A673 (cell line): ENCODE data around the gene LRCH4.

DNA sequence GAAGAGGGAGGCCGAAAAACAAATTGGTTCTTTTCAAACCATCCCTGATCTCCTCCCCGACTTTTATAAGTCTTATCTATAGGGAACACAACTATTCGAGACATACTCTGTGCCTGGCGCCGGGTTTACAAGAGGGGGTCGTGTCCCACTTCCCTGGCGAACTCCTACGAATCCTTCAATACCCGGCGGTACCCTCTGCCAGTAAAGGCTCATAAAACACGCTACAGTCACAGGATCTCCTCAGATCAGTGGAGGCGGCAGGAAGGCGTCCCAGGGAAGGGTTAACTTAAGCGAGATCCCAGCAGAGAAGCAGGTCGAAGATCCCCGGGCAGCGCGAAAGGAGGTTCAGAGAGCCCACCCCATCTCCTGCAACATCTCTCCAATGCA is 391 bp downstream of the TAF6 start:
- PRO-cap = unidirectional peak, plus-strand start at position 243 of the sequence

DNA sequence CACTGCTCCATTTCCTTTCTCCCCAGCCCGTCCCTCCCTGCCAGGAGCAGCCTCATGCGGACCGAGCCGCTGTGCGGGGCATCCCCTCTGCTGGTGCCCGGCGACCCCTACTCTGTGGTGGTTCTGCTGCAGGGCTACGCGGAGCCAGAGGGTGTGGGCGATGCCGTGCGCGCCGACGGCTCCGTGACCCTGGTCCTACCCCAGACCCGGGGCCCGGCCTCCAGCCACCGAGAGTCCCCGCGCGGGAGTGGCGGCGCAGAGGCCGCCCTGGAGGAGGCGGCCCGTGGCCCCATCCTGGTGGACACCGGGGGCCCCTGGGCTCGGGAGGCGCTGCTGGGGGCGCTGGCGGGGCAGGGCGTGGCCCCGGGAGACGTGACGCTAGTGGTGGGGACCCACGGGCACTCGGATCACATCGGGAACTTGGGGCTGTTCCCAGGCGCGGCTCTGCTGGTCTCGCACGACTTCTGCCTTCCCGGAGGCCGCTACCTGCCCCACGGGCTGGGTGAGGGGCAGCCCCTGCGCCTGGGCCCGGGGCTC is 643 bp downstream of the MBLAC1 start:
- PRO-cap = bidirectional peak, plus-strand start at position 410 of the sequence, minus-strand start at position 249 of the sequence

DNA sequence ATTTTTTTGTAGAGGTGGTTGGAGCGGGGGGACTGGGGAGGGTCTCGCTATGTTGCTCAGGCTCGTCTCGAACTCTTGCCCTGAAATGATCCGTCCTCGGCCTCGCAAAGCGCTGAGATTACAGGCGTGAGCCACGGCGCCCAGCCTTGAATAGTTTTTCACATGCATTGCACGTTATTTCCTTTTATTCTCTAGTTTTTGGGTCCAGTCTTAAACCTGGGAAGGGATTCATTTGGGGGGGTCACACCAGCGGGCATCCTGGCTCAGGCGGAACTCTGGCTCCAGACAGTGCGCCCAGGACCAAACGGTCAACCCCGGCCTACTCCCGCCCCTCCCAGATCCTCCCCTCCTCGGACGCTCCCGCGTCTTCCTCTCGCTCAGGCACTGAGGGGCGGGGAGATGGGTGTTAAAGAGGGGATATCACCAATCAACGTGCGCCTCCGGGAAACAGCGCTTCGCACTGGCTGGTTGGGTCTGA is 339 bp upstream of the LAMTOR4 start:
- PRO-cap = bidirectional peak, plus-strand start outside the sequence, minus-strand start at position 381 of the sequence

- PRO-cap = no peak
Measured at GRCh38 chr7:100198592-100199121, 20.9 kb downstream of the STAG3 start.

DNA sequence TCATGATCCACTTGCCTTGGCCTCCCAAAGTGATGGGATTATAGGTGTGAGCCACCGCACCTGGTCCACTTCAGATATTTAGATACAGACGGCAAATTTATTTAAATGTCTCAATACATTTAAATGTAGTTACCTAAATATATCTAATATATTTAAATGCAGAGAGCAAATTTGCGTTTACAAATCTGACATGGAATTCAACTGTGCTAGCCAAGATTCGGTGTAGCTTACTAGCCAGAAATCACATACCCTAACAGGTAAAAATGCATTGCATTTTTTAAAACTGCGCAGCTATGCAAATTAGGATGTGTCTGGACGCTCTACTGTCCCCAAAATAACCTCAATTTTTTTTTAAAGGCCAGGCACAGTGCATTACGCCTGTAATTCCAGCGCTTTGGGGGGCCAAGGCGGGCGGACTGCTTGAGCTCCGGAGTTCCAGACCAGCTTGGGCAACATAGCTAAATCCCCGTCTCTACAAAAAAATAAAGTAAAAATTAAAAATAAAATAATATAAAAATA is 22.9 kb upstream of the PILRB start:
- PRO-cap = no peak

- PRO-cap = bidirectional peak, plus-strand start at chr7:100336114, minus-strand start at chr7:100335932; bidirectional peak, plus-strand start at chr7:100336366, minus-strand start at chr7:100336325
Measured at GRCh38 chr7:100335551-100336629, 22.0 kb upstream of the PILRB start.

- PRO-cap = no peak
Measured at GRCh38 chr7:100349411-100350449, 8.2 kb upstream of the PILRB start.

DNA sequence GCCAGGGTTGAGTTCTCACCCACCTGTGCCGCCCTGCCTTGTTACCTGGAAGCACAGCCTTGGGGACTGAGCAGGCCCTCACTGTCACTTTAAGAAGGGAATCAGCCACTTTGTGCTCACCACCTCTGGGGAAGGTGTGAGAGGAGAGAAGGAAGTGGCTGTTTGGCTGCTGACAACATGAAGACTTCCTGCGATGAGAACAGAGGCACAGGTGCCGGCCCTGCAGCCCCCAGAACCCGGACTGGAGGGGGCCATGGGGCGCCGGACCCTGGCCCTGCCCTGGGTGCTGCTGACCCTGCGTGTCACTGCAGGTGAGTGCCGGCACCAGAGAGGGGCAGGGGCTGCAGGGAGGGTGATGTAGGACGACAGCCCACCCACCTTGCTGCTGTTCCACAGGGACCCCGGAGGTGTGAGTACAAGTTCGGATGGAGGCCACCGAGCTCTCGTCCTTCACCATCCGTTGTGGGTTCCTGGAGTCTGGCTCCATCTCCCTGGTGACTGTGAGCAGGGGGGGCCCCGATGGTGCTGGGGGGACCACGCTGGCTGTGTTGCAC is 5.7 kb upstream of the PILRB start:
- PRO-cap = no peak

DNA sequence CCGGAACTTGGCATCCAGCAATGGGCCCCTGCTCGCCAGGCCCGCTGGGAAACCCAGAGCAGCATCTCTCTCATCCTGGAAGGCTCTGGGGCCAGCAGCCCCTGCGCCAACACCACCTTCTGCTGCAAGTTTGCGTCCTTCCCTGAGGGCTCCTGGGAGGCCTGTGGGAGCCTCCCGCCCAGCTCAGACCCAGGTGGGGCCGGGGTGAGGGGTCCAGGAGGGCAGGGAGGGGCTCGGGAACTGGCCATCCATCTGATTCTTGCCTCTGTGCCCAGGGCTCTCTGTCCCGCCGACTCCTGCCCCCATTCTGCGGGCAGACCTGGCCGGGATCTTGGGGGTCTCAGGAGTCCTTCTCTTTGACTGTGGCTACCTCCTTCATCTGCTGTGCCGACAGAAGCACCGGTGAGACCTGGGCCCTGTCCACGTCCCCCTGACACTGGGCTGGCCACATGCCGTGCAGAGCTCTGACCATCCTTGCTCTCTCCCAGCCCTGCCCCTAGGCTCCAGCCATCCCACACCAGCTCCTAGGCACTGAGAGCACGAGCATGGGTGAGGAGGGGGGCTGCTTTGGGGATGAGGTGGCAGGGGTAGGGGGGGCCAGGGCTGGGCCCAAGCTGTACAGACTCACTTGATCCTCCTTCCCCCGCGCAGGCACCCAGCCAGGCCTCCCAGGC is 5.1 kb upstream of the PILRB start:
- PRO-cap = no peak

DNA sequence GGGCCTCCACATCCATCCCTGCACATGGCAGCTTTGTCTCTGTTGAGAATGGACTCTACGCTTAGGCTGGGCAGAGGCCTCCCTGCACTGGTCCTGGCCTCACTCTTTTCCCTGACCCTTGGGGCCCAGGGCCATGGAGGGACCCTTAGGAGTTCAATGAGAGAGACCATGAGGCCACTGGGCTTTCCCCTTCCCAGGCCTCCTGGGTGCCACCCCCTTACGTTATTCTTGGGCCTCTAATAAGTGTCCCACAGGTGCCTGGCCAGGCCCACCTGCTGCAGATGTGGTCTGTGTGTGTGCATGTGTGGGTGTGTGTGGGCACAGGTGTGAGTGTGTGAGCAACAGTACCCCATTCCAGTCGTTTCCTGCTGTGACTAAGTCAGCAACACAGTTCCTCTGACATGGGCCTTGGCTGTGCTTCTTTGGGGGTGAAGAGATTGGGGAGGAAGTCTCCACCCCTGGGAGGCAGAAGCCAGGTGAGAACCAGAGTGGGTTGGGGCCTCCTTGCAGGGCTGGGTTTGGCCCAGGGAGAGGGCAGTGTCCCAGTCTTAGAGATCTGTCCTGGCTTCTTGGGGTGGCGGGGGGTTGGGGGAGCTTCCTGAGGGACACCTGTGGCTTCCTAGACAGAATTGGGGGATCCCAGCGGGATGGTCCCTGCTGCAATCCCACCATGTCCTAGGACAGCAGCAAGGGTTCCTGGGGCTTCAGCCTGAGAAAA is 4.2 kb upstream of the PILRB start:
- PRO-cap = no peak

DNA sequence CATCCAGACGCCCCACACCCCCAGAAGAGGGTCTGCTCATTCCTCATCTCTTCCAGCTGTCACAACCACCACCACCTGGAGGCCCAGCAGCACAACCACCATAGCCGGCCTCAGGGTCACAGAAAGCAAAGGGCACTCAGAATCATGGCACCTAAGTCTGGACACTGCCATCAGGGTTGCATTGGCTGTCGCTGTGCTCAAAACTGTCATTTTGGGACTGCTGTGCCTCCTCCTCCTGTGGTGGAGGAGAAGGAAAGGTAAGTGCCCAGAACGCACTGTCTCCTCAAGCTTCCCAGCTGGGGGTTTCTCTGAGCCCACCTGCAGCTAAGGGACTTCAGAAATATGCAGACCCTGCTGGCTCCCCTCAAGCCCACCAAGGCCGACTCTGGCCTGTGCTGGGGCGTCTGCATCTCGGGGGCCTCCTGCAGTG is 1.4 kb downstream of the PILRB start:
- PRO-cap = no peak

- PRO-cap = no peak
Measured at GRCh38 chr7:100367998-100368975, 5.0 kb upstream of the PILRA start.

- PRO-cap = no peak
Measured at GRCh38 chr7:100374594-100374890, 1.3 kb downstream of the PILRA start.

- PRO-cap = no peak
Measured at GRCh38 chr7:100434442-100435240, 1.7 kb downstream of the PPP1R35 start.

GRCh38 chr7:100563833-100564228 is 9.9 kb downstream of the SAP25 start:
- PRO-cap = no peak

DNA sequence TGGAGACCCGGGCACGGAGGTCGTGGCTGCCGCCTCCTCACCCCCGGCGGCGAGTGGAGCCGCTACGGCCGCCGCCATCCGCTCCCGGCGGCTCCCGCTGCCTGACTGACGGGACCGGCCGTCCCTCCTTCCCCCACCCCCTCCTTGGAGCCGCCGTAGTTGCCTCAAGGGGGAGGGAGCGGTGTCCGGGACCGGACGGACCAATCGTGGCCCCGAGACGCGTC is at the start of gene LRCH4:
Gene LRCH4, minus strand, starts transcription at position 107 of the 224 bp plus-strand sequence.
- PRO-cap = bidirectional peak, plus-strand start outside the sequence, minus-strand start at position 107 of the sequence

DNA sequence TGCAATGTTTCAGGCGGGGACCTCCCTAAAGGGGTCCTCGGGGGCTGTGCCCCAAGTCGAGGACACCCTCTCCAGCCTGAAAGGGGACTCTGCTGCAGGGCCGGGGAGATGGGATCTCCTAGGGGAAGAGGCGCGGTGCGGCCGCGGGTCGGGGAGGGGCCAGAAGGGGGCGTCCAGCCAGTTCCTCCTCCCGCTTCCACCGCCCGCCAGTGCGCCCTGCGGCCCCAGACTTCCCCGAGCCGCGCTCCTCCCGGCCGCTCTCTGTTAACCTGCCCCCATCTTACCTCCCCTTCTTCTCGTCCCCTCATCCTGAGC is 2.5 kb downstream of the PCOLCE start:
- PRO-cap = bidirectional peak, plus-strand start at position 227 of the sequence, minus-strand start at position 91 of the sequence

GRCh38 chr7:100613820-100614047 is 1.4 kb downstream of the MOSPD3 start:
- PRO-cap = no peak

- PRO-cap = no peak
Measured at GRCh38 chr7:100675157-100675365, 1.5 kb downstream of the GNB2 start.

DNA sequence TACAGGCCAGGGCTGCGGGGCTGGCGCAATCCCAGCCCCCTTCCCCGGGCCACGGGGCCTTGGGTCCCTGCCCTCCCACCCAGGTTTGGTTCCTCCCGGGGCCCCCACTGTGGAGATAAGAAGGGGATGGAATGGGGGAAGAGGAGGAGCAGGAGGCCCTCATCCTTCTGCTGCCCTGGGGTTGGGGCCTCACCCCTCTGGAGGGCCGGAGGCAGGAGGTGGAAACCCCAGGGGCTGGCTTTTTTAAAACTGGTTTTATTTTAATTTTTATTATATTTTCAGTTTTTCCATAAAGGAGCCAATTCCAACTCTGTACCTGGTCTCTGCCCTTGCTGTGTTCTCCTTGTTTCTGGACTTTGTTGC is 5.3 kb downstream of the GNB2 start:
- PRO-cap = no peak